Duodenum (tissue), 1 donor: ENCODE measurements around the gene TFG.

- PRO-cap = no peak
Observed at GRCh38 chr3:98555658-98556937, 24.3 kb downstream of the GPR15 start.

- PRO-cap = no peak
Observed at GRCh38 chr3:98557287-98557758, 25.5 kb downstream of the GPR15 start.

GRCh38 chr3:98761616-98762306, 1.4 kb upstream of the ST3GAL6 start:
- PRO-cap = no peak

DNA sequence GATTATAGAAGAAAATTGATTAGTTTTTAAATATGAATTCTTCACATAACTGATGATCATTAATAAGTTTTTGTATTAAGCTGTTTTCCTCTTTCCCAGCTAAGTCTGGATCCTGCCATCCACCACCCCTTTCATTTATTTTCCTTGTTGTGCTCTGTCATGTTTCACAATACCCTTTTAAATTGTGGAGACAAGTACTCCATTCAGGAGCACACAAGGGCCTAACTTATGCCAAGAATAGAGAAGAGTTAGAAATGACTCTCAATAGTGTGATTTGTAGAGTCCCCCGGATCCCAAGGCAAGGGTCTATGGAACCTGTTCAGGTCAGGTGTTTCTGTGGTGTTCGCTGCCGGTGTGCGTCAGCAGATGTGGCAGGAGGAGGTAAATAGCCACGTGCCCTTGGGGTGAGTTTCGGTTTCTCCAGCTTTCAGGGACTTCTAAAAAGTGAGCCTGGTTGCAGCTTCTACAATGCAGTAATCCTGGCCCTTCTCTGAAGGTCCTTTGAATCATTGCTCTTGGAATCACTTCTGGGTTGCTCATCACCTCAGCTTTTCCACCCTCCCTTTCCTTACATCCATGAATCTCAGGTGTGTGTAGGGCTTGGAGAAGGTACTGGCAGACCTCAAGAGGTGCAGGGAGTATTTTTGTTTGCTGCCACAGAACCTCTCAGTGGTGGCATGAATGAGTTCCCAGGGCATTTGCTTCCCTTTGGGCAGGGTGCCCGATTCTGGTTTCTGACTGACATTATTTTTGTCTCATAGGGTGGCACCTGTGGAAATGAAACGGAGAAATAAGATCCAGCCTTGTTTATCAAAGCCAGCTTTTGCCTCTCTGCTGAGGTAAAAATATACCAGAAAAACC, 7.2 kb downstream of the ST3GAL6 start:
- PRO-cap = no peak

DNA sequence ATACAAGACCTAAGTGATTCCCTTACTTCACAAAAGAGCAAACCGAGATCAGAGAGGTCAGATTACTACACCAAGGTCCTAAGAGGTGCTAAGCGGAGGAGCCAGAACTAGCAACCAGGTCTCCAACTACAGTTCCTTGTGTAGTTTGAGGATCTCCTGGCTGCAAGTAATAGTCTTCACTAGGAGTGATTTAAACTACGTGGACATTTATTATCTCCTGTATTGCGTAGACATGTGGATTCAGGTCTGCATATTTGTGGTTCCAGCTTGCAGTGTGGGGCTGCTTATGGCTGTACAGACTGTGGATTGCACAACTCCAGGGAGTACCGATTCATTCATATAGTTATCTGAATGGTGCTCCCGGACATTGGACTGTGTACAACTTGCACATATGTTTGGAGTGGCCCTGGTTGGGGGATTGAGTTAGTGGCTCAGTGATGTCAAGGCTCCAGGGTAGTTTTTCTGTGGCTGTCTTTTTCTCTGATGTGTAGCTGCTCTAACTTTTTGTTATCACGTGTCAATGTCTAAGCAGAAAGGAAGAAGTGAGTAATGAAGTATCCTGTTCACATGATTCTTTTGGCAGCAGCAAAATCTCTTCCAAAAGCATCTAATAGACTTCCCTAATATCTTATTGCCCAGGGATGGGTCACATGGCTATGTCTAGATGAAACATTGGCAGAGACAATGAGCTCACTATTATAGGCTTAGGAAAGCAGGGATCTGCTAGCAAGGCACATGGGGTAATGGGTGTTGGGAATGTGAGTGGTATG, 15.7 kb downstream of the ST3GAL6 start:
- PRO-cap = no peak

- PRO-cap = no peak
Observed at GRCh38 chr3:98801038-98801524, 37.9 kb downstream of the ST3GAL6 start.

GRCh38 chr3:98845359-98846138, 55.9 kb downstream of the DCBLD2 start:
- PRO-cap = no peak

- PRO-cap = no peak
Observed at GRCh38 chr3:98980753-98981812, 79.6 kb upstream of the DCBLD2 start.

DNA sequence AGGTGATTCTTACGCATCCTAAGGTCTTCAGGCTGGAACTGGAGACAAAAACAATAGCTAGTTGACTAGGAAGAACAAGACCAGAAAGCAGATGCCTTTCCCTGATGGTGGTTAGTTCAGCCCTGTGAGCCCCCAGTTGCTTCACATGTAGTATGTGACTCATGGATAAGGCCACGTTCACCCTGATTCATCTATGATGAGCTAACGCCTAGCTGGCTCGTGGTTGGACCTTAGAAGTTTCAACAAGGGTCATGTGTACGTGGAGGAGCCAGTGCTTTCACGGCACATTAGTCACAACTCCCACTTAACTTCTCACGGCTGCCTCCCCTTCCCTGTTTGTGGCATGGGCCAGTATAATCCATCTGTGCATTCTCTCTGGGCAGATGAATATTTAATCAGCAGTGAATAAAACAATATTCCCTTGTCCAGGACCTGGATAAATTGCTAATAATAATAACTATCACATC, 20.7 kb downstream of the COL8A1 start:
- PRO-cap = no peak

- PRO-cap = no peak
Observed at GRCh38 chr3:99674044-99674925, 35.9 kb downstream of the COL8A1 start.

- PRO-cap = no peak
Observed at GRCh38 chr3:100021184-100021707, 93.1 kb downstream of the FILIP1L start.

- PRO-cap = no peak
Observed at GRCh38 chr3:100040431-100041013, 73.8 kb downstream of the FILIP1L start.

- PRO-cap = no peak
Observed at GRCh38 chr3:100089623-100090361, 24.5 kb downstream of the FILIP1L start.

DNA sequence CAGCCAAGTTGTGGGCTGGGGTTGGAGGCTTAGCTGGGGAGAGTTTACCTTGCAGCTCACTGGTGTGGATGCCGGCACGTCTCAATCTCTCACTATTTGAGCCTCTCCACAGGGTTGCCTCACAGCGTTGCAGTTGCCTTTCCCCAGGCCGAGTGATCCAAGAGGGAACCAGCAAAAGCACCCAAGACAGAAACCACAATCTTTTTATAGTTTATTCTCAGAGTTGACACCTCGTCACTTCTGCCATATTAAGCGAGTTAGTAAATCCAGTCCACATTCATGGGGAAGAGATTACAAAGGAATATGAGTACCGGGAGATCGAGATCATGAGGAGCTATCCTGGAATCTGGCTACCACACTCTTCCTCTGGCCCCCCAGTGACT, 37.1 kb upstream of the FILIP1L start:
- PRO-cap = no peak

GRCh38 chr3:100614793-100615333, 5.5 kb downstream of the ADGRG7 start:
- PRO-cap = unidirectional peak, minus-strand start at chr3:100615134; unidirectional peak, minus-strand start at chr3:100615169

- PRO-cap = no peak
Observed at GRCh38 chr3:100708645-100709056, 643 bp upstream of the TFG start.

- PRO-cap = bidirectional peak, plus-strand start at chr3:100709677, minus-strand start at chr3:100709209
Observed at GRCh38 chr3:100709057-100709748, at the start of gene TFG. Gene TFG (plus strand): TSS chr3:100709494.

DNA sequence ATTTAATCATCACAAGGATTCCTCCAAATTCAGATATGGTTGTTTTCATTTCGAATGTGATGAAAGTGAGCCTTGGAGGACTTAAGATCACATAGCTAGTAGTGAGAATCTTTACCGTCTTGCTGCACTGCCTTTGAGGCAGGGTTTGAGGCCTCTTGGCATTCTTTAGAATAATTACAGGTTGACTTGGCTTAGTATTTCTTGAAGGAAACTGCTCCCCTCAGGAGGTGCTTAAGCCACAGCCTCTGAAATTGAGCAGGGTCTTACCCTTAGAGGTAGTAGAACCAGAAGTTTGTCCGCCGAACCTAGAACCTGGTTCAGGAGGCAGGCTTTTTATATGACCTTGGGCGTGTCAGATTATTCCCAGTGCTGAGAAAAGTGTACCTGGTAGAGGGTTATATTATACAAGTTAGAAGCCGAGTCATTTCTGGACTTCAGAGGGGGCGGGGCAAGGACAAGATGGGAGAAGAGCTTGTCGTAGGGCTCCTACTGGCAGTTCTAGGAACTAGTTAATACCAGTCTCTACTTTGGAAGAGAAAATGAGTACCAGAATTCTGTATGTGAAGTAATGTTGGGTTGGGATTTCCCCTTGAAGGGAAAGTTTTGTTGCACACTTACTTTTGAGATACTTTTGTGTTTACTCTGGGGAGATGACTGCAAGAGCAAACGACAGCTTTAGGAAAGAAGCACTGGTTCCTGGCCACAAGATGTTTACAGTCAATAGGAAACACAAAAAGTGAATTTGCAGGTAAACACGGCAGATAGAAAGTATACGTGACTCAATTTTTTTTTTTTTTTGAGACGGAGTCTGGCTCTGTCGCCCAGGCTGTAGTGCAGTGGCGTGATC, 1.2 kb downstream of the TFG start:
- PRO-cap = bidirectional peak, plus-strand start at position 451 of the sequence, minus-strand start at position 307 of the sequence

GRCh38 chr3:100929020-100929462, 64.2 kb downstream of the ABI3BP start:
- PRO-cap = no peak

GRCh38 chr3:100972956-100973457, 20.2 kb downstream of the ABI3BP start:
- PRO-cap = no peak